Placental epithelial cell (primary cell): ENCODE measurements around the genes FGF23, KCNA1 and KCNA5.

GRCh38 chr12:4286787-4287591, 13.4 kb downstream of the CCND2 start:
- CAGE, long polyA plus RNA = no peak

DNA sequence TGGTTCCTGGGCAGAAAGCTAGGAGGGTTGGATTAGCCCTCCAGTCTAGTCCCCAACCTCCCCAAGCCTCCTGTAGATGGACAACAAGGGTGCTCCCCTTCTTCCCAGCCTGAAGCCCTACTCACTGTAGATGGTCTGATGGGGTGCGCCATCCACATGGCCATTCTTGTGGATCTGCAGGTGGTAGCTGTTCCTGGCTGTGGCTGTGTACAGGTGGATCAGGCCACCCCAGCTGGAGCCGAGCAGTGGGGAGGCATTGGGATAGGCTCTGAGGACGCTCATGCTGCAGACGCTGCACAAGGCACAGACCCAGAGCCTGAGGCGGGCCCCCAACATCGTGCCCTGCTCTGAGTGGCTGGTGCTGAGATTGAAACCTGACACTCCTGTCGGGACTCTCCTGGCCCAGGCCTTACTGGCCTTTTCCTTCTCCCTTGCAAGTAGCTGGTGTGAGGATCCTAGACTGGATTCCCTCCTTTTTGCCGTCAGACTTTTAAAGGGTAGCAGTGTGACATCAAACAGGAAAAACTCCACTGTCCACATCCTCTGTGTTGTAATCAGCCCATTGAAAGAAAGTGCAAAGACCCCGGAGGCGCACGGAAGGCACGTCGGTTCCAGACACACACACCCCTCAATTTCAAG, at the start of gene FGF23:
FGF23 (minus strand) TSS at position 466 of the 639 bp plus-strand sequence.
- CAGE, long polyA plus RNA = no peak

- CAGE, long polyA plus RNA = no peak
Observed at GRCh38 chr12:4439080-4439602, 6.5 kb downstream of the FGF6 start.

GRCh38 chr12:4909483-4910621, at the start of gene KCNA1:
KCNA1 (plus strand) TSS chr12:4909905.
- CAGE, long polyA plus RNA = no peak

- CAGE, long polyA plus RNA = no peak
Observed at GRCh38 chr12:4911001-4911350, 1.3 kb downstream of the KCNA1 start.

DNA sequence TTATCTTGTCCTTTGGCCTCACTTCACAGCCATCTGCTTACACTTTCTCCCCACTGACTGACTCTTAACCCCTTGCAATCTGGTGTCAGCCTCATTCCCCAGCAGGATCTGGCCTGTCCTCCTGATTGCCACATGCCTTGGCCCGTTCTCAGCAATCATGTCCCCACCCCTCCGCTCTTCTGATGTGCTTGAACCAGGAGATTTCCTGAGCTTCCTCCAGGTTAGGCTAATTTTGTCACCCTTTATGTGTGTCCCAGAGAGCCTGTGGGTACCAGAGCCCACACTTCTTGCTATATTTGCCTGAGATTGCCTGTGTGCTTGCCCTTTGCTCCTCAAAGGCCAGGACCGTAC, 64.6 kb downstream of the KCNA1 start:
- CAGE, long polyA plus RNA = no peak

GRCh38 chr12:5043452-5044243, at the start of gene KCNA5:
KCNA5 (plus strand) TSS chr12:5043879.
- CAGE, long polyA plus RNA = no peak

DNA sequence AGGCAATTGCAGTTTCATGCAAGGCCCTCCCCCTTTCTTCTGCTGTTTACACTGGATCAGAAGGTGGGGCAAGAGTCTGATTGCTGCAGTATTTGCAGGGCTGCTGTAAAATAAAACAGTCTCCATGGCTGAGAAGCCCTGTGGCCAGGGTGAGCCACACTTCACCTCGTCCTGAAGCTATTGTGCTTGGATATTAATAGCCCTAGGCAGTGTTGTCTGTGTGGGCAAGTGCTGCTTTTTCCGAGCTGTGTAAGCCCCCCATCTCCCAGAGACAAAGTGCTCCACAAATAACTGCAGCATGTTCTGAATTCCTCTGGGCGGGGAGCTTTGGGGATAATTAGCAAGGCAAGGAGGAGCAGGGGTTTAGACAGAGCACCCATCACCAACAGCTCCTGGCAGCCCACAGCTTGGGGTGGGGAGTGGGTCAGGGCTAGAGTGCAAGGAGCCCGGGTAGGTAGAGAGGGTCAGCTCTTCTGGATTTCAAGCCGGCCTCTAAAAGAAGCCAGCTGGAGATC, 187.2 kb upstream of the NTF3 start:
- CAGE, long polyA plus RNA = no peak

DNA sequence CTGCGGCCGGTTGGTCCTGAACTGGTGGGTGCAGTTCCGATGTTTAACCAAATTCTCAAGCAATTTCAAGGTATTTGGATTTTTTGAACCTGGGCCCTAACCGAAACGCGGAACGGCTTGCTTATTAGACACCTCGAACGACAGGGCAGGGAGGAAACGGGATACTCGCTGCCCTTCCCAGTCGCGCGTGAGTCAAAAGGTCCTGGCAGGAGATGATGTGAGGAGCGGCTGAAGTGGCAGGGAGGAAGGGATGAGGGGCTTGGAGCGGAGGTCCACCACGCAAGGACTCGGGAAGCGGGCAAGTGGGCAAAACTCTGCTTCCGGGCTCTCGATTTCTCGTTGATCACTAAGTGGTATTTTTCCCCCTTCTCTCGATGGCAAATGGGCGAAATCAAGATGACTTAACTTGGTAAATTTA, 1.3 kb upstream of the NTF3 start:
- CAGE, long polyA plus RNA = no peak

DNA sequence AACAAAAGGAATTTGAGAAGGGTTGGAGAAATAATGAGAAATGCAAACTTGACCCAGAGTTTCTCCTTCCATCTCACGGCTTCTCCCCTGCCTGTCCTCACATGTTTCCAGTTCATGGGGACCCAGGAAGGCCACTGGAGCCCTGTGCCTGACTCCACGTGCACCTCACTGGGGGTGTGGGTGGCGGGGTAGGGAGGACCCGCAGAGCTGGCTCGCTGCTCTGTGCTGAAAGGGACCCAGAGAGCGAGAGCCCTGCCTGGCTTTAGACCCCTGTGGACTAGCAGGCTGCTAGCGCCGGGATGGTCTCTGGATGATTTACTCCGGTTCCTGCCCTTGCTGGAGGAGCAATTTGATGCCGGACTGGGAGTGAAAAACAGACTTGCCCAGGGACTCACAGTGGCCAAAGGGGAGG, 49.0 kb downstream of the NTF3 start:
- CAGE, long polyA plus RNA = no peak

- CAGE, long polyA plus RNA = no peak
Observed at GRCh38 chr12:5503592-5504026, 71.7 kb downstream of the NTF3 start.

DNA sequence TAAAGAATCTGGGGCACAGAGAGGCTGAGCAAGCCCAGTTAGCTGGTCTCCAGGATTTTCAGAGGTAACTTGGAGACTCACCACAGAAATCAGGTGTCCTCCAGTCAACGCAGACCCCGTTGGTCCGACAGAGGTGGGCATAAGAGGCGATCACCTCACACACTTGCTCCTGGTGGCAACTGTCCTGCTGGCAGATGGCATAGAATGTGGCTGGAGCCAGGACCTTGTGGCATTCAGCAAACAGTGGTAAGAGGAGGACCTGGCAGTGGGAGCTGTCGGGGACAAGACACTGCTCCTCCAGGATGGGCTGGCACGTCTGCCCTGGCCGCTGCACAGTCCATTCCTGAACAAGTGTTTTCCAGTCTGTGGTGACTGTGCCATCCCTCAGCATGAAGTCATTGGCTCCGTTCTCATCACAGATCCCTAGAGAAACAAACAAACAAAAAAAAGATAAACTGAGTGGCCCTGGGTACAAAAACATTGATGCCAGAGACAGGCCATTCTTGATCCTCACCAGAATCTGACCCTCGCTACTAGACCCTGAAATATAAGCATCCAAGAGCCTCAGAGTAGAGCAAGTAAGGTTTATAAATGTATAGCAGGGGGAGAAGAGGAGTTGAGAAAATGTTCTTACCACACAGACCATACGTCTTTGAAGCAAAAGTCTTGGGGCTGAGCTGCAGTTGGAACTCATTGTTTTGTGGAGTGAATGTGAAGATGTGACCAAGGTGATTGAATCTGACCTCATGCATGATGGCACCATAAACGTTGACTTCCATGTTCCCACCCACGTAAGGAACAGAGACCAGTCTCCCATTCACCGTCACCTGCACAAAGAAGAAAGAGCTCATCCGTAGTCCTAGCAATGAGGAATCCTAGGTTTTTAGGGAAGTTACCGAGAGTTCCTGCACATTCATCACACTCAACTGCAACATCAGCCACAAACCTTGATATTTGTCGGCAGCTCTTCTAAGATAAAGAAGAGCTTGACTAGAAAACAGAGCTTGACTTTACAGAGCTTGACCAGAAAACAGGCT, 49.0 kb upstream of the ANO2 start:
- CAGE, long polyA plus RNA = no peak

- CAGE, long polyA plus RNA = no peak
Observed at GRCh38 chr12:6069213-6069958, 55.1 kb downstream of the VWF start.

- CAGE, long polyA plus RNA = no peak
Observed at GRCh38 chr12:6074900-6075486, 49.5 kb downstream of the VWF start.

- CAGE, long polyA plus RNA = no peak
Observed at GRCh38 chr12:6135040-6135304, 10.5 kb upstream of the VWF start.

DNA sequence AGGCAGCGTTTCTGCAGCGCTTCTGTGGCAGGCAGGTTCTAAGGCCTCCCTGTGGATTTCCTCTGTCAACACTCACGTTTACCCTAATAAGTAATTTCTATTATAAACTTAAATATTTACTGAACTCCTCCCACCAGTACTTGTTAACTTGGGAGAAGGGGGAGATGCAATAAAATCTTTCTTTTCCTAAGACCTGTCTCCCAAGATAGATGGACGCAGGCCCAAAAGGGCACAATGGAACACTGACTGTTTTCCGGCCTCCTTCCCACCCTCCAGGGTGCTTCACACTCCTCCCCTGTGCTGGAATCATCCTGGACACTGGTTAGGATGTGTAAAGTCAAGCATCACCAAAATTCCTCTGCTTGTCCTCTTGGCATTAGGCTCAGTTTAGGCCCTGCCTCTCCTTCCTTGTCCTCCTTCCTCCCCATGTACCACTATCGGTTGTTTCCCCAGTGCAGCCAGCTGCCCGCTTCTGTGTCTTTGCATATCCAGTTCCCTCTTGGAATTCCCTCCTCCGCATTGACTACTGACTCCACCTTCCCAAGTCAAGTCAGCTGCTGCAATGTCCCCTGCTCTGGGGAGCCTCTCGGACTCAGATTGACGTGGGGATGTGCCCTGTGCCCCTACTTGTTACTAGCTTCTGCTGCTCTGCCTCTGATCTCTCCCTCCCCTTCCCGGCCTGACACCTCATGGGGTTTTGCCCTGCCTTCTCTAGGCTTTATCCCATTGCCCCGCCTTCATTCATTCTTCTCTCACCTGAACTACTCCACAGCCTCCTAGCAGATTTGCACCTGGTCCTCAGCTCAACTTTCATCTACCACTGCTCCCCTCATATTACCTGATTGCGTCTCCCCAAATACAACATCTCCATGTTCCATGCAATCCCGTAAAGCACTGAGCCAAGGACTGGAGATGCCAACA, 2.3 kb upstream of the CD9 start:
- CAGE, long polyA plus RNA = no peak

GRCh38 chr12:6207015-6207972, 7.1 kb downstream of the CD9 start:
- CAGE, long polyA plus RNA = no peak

DNA sequence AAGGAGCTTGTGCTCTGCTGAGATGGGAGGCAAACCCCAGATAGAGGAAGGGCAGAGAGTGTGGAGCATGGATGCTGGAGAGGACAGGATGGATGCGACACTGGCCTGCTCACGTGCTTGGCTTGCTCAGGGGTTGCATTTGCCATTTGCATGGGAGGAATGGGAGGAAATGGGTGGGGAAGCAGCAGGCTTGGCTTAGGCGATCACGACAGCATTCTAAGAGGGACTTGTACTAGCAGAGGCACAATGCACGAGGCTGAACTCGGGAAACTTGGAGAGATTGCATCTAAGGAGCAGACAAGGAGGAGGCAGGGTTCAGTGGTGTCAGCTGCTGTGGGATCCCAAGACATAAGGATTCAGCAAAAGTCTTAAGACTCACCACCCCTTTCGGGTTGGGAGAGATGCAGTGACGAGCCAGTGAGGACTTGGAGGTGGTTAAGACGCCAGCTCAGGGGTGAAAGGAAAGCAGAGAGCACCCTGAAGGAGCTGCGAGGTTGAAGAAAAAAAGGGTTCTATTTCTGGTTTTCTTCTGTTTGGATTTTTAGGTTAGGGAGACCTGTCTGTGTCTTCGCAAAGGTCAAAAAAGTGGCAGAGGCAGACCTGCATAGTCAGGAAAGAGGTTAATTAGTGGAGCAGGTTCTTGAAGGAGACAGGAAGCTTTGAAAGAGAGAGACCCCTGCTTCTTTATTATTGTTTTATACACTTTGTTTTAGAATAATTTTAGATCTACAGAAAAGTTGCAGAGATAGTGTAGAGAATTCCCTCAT, 20.0 kb downstream of the CD9 start:
- CAGE, long polyA plus RNA = no peak

DNA sequence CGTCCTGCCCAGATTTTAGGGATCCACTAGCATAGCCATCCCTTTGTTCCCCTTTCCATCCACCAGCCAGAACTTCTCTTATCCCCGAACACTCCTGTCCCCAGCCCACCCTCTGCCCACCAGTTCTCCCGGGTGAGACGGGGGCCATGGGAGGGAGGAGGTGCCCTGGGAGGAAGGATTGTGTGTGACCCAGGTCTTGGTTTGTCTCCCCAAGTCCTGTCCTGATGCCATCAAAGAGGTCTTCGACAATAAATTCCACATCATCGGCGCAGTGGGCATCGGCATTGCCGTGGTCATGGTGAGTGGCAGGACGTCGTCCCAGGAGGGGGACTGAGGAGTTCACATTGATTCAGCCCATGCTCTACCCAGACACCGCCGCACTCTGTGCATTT, 35.8 kb downstream of the CD9 start:
- CAGE, long polyA plus RNA = no peak

GRCh38 chr12:6264426-6265078, 45.9 kb upstream of the PLEKHG6 start:
- CAGE, long polyA plus RNA = no peak